Measurements from ENCODE around the gene TBX3.

DNA sequence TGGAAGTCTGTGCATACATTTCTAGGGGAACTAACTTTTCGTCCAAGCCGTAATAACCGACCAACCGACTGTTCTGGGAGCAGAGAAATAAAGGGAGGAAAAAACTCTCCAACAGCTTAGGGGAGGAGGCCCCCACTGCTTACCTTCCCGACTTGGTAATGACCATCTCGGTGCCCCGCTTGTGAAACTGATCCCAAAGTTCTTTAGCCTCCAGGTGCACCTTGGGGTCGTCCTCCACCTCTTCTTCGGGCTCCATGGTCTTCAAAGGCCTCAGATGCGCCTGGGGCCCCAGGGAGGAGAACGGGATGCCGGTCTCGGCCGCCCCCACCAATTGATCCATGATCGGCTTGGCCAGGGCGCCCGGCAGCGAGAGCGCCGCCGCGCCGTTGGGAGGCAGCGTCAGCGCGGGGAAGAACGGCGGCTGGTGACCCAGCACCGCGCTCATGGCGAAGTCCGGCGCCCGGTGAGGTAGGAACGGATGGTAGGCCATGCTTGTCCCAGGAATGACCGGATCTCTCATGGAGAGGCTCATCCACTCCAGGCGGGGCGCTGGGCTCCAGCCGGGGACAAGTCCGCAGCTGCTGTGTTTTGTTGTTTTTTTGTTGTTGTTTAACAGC, 1.2 kb downstream of the TBX3 start:
- PRO-cap, result no peak

GRCh38 chr12:114683801-114684229, at the start of gene TBX3:
Gene TBX3, minus strand, starts transcription at chr12:114684175.
- PRO-cap, result no peak

GRCh38 chr12:114685147-114685396, 1.1 kb upstream of the TBX3 start:
- PRO-cap, result no peak

GRCh38 chr12:114903498-114903866, 219.5 kb upstream of the TBX3 start:
- PRO-cap, result no peak

- PRO-cap, result no peak
These were observed 269.0 kb upstream of the TBX3 start for GRCh38 chr12:114952833-114953438.

DNA sequence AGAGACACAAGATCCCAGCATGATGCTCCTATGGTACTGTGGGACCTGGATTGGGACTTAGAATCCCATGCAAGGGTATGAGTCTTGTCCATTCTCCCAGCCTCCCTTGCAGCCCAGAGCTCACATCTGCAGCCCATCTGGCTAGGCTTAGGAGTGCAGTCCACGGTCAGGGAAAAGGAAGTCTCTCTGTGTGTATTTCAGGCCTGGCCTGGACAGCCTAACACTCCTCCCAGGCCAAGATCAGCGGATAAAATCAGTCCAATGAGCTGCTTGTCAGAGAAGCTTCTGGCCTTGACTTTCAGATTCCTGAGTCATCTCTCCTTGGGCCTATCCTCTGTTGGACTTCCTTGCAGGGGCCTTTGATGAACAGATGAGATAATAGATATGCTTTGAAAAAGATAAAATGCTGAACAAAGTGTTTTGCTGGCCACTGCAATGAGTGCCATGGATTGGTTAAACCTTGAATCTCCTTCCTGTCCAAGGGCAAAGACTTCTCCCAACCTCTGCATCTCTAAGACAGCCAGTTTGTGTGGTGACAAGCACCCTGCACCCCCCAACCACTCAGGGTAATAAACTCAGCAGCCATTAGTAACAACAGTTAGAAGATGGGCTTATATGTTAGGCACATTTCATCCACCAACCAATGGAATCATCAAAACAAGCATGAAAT, 412.8 kb upstream of the TBX3 start:
- PRO-cap, result no peak

- PRO-cap, result no peak
These were observed 409.7 kb downstream of the MED13L start for GRCh38 chr12:115867761-115868304.

DNA sequence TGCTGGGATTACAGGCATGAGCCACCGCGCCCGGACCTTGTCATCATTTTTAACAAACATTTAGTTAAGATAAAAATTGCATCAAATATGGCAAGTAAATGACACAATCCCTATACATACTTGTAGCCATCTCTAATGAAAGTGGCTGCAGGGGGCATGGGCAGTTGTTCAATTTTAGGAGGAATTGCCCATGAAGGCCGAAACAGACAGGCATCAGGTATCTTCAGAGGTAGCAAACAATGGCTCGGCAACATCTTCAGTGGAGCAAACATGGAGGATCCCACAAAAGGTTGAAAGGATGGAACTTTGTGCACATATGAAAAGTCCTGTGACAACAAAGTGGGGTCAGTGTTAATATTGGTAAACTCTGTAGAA, 281.1 kb downstream of the MED13L start:
- PRO-cap, result no peak

- PRO-cap, result no peak
These were observed 262.5 kb downstream of the MED13L start for GRCh38 chr12:116015014-116015338.

- PRO-cap, result no peak
These were observed 144.3 kb downstream of the MED13L start for GRCh38 chr12:116133075-116133653.

- PRO-cap, result no peak
These were observed 117.0 kb downstream of the MED13L start for GRCh38 chr12:116160023-116161266.

DNA sequence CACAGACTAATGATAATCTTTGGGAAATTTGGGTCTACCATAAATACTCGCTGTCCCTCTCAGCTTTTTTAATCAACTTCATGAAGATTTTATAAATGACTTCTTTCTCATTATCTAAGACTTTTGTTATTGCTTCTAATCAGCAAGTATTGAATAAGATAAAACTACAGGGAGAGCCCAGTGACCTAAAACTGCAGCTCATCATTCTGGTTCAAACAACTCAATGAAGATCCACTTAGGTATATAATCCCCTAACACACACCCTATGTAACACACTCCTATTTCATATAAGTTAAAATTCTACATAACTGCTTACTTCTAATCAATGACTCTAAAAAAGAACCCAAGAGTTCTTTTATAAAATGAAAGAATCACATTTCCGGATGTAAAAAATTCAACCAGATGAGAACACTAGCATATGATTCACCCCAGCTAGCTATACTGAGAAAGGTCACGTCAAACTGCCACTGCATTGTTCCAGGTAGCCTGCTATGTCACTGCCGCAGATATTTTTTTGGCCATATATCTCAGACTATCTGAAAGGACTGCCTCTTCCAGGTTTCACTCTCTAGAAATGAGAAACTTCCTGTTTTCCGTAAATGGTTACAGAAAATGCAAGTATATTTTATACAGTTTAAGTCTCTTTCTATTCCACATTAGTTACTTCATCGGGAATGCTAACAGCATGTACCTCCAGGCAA, 105.4 kb downstream of the MED13L start:
- PRO-cap, result no peak

DNA sequence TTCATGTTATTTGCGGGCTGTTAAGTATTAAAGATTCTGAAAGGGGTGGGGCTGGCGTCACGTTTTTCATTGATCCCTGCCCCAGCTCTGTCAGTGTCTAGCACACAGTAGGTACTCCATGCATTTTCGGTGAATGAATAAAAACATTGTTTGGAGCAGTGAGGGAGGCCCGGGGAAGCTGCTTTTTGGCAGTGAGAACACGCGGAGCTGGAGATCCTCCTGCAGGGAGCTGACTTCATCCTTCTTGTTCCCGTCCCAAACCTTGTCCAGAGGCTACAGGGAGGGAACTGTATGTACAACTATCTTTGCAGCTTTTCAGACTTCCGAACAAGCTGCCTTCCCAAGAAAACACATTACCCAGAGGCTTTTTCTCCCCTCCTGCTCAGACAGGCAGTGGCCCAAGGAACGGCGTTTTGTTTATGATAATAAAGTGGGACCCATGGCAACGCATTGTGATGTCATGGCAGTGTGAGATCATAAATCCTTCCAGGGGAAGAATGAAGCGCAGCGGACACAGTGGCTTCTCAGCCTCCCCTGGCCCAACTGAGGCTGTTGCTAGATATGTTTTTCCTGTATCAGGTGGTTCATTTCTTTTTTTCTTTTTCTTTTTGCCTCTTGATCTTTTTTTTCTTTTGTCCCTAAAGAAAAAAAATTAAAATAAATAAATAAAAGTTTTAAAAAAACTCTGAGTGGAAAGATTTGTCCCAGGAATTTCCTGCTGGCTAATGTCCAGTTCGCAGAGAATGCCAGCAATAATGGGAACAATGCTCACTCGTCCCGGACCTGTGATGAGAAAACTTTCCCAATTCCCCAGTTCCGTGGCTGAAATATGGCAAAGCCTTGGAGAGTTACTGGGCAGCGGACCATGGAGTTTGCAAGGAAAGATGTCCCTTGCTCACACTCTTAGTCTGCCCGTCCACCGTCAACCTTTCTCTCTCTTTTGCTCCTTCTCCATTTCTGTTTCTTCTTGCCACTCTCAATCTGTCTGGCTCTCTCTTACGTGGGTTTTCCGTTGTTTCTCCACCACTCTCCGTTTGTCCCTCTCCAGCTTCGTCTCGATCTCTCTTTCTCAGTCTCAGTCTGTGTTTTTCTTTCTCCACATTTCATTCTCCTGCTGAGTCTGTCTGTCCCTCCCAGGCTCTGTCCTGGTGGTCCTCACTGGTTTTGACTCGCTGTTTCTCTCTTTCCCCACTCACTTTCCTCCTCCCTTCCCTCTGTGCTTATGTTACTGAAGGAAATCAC, 103.4 kb upstream of the MAP1LC3B2 start:
- PRO-cap, result no peak

GRCh38 chr12:116719715-116720316, 18.1 kb downstream of the SPRING1 start:
- PRO-cap, result no peak

DNA sequence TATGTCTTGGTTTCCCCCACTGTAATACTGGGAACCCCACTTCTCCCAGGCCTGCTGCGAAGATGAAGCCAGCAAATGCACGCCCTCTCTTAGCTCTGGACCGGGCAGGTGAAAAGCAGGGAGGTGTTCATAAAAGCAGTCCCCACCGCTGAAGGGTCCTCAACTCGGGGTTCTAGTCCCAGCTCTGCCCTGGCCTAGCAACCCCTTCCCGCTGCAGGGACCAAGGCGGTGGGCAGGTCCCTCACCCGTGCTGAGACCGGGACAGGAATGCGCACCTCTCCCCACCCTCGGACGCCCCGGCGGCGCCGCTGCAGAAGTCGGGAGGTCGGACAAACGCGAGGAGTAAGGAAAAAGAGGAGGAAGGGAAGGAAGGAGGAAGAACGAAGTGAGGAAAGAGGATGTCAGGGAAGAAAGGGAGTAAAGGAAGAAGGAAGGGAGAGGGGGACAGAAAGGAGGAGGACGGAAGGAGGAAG, 866 bp downstream of the SPRING1 start:
- PRO-cap, result no peak

DNA sequence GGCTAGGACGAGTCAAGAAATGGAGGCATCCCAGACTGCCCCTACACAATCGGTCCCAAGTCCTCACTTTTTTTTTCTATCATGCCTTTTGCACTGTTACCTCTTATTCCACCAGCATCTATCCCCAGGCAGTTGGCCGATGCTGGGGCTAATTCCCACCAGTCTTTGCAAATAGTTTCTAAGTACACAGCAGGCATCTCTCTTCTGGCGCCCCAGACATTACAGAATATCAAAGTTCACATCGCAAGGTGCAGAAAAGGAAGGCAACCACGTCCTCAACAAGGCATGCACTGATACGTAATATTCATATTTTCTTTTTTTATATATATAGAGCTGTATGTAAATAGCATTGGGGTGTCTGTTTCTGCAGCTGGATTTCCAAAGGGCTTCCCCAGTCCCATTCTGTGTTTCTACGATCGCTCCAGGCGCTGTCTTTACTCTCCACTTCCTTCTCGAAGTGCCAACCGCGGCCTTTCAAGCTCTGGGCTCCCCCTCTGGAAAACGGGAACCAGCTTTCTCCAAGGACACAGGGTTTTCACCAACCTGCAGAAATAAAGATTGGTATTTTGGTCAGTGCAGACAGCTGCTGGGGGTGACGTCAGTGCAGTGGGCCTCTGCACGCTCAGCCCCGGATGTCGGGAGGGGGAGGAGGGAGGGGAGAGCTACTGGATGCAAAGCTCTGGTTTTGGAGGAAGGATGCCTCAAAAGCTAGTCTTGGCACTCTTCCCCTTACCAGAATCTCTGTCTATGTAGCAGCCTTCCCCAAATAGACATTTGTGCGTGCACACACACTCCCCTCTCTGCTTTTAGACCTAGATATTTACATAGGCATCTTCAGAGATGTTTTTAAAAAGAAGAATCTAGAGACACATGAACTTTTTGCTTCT, 20.1 kb downstream of the HRK start:
- PRO-cap, result no peak

- PRO-cap, result no peak
These were observed 85.0 kb downstream of the TESC start for GRCh38 chr12:117014040-117014832.

DNA sequence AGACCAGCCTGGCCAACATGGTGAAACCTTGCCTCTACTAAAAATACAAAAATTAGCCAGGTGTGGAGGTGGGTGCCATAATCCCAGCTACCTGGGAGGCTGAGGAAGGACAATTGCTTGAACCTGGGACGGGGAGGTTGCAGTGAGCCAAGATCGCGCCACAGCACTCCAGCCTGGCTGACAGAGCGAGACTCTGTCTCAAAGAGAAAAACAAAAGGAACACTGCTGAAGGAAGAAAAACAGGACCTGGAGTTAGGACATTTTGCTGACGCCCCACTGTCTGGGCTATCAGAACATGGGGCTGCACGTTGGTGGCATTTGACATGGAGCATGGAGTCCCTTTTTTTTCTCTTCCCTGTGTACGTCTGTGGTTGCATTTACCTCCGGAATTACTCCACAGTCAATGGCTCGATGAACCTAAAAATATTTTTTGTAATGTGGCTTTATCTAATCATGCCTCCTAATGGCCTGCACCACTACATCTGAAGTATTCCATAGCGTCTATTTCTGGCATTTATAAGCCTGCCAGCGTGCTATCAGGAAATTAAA, 30.8 kb downstream of the TESC start:
- PRO-cap, result no peak

DNA sequence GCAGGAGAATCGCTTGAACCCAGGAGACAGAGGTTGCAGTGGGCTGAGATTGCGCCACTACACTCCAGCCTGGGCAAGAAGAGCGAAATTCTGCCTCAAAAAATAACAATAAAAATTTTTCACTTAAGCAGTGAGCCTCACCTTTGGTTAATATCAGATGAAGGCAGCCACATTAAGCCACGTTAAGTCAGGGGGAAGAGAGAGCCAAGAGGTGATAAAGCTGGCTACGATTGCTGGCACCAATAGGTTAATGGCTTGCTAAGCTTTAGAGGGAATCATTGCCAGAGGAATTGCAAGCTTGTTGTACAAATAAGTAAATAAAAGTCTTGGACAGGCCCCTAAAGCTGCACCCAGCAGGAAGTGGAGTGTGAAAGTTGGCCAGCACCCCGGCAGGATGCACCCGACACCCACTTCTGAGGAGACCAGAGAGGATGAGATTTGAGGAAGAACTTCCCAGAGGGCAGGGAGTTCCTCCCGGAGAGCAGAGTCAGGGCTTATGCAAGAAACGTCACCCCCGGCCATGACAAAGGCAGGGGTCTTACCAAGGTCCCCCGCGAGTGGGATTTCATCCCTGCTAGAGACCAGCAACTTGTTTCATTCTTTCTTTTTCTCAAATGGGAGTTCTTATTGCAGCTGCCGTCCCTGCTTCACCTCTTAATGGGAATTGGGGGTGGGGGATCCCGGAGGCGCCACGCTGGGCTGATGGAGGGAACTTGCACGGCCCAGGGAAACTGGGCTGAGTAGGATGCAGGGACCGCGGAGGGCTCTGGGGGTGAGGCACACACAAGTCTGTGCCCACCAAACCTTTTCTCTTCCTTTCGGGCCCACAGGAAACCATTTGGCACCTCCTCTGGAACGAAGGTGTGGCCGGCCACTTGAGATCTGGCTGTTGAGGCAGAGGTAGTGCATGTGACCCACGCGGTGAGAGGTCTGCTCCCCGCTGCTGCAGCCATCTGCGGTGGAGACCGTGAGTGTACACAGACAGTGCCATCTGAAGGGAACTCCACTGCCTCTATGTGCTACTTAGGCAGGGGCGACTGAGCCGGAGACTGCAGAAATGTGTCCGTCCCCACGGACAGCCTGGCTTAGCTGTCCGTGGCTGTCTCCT, 41.7 kb upstream of the TESC start:
- PRO-cap, result no peak

DNA sequence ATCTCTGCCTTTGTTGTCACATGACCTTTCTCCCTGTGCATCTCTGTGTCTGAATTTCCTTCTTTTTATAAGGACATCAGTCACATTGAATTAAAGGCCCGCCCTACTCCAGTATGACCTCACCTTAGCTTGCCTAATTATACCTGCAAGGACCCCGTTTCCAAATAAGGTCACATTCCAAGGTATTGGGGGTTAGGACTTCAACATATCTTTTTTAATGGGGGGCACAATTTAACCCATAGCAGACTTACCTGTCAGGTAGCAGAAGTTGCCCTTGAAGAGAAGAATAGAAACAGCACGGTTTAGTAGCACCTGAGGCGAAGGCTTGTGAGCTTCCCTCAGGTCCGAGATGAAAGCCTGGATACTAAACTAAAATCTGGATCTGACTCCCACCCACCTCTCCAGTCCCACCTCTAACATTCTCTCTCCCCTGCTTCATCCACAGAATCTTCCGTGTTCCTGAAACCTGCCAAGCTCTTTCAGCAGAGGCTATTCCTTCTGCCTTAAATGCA, 280.1 kb upstream of the NOS1 start:
- PRO-cap, result no peak

Measured in LUHMES (cell line).